Metanephros (tissue), 2 donors: ENCODE results near the genes POLR1H and NRM.

DNA sequence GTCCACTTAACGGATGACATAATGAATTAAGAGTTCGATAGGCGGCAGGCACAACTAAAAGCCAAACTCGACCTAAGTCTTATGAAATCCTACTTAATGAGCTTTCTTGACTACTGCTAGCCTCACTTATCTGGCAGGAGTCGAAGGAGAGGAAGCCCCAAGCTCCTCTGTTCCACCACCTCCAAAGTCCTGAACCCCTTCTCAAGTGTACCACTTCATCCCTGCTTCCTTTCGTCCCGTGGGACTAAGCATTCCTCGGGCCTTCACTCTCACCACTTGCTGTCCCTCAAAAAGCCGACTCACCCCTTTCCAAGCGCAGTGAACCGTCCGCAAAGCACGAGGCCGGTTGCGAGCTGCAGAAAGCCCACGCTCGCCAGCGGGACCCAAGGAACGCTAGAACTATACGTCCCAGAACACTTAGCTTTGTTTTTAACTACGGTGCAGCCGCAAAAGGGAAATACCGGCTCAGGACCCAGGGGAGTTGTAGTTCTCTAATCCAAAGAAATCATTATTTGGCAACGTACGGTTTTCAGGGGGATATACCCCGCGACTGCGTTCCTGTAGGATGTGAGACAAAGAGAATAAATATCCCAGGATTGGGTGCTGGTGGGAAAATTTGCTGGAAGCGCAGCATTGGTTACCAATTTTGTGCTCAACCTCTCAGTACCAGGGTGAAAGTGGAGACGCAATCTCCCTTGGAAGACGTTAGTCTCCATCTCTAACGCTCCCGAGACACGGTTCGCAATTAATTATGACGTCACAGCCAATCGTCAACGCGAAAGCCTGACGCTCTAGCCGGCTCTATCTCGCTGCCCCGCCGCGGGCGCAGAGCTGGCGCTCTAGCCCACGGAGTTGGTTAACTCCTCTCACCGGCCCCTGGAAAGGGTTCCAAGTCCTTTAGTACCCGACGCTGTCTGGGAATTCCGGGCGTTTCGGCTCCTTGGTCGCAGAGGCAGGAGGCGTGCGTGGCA, at the start of gene POLR1H:
Gene POLR1H (plus strand): TSS at position 828 of the 971 bp plus-strand sequence.
- RAMPAGE, long total RNA: no peak

DNA sequence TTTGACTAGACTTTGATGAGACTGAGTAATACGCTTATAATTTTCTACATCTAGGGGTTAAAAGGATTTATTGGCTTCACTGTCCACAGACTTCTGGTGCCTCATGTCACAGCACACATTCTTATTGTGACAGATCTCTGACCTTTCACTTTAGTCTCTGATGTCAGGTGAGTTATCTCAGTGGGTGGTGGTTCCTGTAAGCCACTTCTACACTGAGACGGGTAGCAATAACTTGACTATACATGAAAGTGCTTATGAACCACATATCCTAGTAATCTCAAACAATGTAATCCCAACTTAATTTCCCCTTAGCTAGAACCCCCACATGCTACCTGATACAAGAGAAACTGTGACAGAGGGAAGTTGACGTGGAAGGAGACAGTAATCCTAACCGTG, 6.7 kb upstream of the TRIM40 start:
- RAMPAGE, long total RNA: no peak

- RAMPAGE, long total RNA: no peak
These were observed 5.9 kb downstream of the TRIM10 start for GRCh38 chr6:30155129-30155548.

- RAMPAGE, long total RNA: no peak
These were observed 256 bp downstream of the TRIM10 start for GRCh38 chr6:30160763-30161146.

- RAMPAGE, long total RNA: no peak
These were observed 17.7 kb downstream of the TRIM26 start for GRCh38 chr6:30195354-30196023.

DNA sequence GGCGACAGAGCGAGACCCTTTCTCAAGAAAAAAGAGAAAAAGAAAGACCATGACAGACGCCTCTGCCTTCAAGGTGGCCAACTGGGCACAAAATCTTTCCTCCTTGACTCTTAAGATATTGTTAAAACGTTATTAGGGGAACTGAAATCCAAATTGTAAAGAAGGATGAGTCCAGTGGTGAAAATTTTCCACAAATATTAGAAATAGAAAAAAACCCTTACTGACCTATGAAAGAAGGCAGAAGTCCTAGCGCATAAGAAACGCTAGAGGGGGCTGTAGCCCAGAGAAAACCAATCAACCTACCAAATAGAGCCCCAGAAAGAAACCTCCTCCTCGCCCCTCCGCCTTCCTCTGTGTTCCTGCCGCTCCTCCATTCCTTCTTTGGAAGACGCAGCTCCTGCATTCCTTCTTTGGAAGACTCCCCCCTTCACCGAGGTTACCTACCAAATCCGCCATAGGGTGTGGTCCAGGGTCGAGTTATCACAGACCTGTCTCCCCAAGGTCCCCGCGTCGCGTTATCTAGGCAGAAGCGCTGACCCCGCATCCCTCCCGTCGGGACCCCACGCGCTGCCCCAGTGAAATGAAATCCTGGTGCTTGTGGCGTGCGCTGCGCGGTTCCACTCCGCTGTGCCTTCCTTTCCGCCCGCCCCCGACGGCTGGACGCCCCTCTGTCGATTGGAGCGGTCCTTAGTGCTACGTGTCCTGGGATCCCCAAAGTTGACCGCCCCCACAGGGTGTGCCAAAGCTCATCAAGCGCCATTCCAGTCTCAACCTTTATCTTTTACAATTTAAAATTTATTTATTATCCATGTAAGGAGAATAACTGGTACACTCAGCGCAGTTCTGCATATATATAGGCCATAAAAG, 12.8 kb downstream of the RPP21 start:
- RAMPAGE, long total RNA: no peak

DNA sequence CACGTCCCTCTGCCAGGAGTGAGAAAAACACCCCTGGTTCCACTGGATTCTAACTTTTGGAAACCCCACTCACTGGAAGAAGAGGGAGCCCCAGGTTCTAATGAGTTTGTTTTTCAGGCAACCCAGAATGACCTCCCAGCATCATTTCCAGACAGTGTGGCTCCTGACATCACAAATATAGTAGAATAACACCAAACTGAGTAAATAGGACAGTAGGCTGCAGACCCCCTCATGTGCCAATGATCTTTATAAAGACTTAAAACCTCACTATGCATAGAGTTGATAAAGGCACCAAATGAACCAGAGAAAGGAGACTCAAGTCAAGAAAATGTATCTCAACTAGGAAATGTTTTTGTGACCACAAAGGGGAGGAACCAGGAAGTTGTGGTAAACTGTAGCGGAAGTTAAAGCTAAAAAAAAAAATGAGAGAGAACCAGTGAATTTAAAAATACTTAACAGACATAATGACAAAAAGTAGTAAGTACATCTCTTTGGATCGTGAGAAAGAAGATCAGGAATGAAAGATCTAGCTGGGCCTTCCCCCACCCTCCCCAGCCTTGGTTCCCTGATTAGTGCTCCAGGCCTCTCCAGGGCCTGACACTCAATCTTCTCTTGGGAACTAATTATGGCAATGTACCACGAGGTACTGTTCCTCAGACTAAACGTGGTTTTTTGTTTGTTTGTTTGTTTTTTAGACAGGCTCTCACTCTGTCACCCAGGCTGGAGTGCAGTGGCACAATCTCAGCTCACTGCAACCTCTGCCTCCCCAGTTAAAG, 19.9 kb downstream of the HLA-E start:
- RAMPAGE, long total RNA: no peak

- RAMPAGE, long total RNA: no peak
These were observed 28.4 kb downstream of the GNL1 start for GRCh38 chr6:30527653-30528488.

DNA sequence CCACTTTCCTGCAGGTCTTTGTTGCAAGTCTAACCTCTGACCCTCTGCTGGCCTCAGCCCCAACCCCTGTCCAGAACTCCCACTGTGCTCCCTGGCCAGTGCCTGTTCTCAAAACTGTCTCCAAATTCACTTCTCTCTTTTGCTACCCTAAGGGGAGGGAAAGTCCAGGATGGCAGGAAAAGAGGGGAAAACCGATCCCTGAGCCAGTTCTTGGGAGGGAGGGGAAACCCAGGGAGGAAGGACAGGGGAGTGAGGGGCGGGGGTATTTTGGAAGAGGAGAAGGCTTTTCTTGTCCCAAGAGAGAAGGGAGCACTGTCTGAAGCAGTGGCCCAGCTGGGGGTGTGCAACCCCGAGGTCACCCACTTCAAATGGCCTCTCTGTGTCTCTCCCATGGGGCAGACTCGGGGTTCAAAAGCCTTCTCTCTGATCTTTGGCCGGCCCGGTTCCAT, 3.0 kb downstream of the PPP1R18 start:
- RAMPAGE, long total RNA: no peak

- RAMPAGE, long total RNA: no peak
These were observed at the start of gene NRM for GRCh38 chr6:30690240-30691406. NRM (minus strand) TSS chr6:30690984.

- RAMPAGE, long total RNA: no peak
These were observed 25.7 kb upstream of the IER3 start for GRCh38 chr6:30769913-30770603.

DNA sequence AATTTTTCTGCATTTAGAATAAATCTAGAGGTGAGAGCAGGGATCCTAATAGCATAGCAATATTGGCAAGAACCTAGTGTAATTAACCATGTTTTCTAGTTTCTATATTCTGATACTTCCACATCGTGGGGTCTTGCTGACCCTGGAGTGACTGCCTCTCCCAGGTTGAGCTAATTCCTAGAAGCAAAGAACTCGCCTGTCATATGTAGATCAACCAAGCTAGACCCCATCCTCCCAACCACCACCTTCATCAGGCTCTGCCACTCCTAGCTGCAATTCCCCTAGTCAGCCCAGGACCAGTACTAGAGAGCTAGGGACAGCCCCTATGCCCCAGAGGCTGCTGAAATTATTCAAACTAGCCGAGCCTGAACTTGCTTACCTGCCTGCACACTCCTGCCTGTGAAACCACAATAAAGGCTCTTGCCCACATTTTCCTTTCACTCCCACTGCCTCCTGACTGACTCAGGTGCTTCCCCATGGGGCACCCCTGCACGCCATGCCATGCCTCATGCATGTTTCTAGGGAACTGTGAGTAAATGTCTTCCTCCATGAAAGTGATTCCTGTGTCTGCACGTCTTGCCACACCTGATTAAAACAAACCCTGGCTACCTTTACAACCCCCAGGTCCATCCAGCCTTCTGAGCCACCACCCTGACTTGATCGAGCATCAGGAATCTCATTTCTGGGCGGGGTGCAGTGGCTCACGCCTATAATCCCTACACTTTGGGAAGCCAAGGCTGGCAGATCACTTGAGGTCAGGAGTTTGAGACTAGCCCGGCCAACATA, 66.5 kb upstream of the IER3 start:
- RAMPAGE, long total RNA: no peak

- RAMPAGE, long total RNA: no peak
These were observed 11.6 kb upstream of the MUC22 start for GRCh38 chr6:30998672-30999105.

- RAMPAGE, long total RNA: no peak
These were observed 820 bp downstream of the TCF19 start for GRCh38 chr6:31158992-31159826.

- RAMPAGE, long total RNA: no peak
These were observed 818 bp upstream of the POU5F1 start for GRCh38 chr6:31171234-31171765.

GRCh38 chr6:31198301-31198588, 27.8 kb upstream of the POU5F1 start:
- RAMPAGE, long total RNA: no peak

- RAMPAGE, long total RNA: no peak
These were observed 5.3 kb downstream of the HLA-C start for GRCh38 chr6:31266607-31266931.

GRCh38 chr6:31352401-31353437, 4.3 kb downstream of the HLA-B start:
- RAMPAGE, long total RNA: no peak

GRCh38 chr6:31378301-31378796, 21.4 kb upstream of the HLA-B start:
- RAMPAGE, long total RNA: no peak

- RAMPAGE, long total RNA: no peak
These were observed 684 bp downstream of the MICA start for GRCh38 chr6:31403965-31404592.